ENCODE measurements around a stretch of chr3.

DNA sequence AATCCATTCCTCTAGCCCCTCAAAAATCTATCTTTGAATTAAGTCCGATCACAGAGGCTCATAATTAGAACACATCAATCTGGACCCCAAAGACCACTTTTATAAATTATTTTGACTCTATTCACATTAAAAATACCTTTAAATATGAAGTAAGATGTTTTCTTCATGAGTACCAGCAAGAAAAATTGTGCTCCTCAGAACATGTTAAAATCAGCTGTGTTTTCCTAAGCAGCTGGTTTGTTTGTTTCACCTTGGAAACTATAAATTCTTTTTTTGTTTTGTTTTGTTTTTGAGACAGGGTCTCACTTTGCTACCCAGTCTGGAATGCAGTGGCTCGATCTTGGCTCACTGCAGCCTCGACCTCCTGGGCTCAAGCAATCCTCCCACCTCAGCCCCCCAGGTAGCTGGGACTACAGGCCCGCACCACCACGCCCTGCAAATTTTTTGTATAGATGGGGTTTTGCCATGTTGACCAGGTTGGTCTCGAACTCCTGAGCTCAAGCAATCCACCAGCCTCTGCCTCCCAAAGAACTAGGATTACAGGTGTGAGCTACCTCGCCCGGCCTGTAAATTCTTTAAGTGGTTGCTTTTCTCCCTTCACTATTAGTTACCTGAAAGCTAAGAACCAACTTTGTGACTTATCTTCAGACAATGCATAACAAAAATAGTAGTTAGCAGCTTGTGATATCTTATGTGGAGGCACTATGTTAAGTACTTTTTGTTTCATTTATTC lies 40.0 kb downstream of the PHC3 start:
- PRO-cap, result no peak

GRCh38 chr3:170643080-170643762 lies 57.3 kb upstream of the SLC7A14 start:
- PRO-cap, result no peak

DNA sequence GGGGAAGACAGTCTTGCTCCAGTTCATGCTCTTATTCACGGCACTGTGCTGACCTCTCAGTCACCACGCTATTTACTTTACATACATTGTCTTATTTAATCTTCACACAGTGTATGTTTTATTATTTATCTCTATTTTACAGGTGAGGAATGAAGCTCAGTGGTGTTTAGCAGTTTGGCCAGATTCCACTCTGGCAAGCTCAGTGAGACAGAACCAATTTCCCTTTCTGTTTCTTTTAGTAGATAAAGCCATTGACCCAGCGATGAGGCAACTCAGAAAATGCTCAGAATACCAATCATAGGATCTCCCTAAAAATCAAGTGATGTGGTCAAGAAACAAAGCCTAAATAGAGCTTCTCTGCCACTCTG lies 110.0 kb downstream of the RPL22L1 start:
- PRO-cap, result no peak

GRCh38 chr3:170978430-170978804 lies 48.1 kb downstream of the SLC2A2 start:
- PRO-cap, result no peak

DNA sequence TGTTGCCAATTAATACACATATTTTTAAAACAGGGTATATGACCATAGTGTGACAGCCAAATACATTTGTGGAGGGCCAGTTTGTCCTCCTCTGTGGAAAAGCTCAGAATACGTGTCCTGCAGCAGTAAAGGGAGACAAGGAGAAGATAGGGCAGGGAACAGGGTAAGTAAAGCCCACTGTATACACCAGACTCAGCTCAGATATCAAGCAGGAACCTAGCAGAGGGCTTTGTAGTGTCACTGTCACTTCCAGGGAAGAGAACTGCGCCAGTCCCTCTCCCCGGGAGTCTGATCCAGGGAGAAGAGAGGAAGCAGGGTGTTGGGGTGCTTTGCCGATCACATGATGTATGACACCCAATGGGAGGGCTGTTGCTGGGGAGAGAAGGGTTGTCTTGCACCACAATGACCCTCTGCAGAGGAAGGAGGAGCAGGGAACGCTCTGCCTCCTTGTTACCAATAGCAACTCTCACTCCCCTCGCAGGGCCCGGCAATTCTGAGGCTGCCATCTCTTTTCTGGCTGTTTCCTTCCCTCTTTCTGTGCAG lies 147.2 kb upstream of the SLC2A2 start:
- PRO-cap, result no peak

GRCh38 chr3:171791207-171792386 lies 18.7 kb downstream of the PLD1 start:
- PRO-cap, result no peak

DNA sequence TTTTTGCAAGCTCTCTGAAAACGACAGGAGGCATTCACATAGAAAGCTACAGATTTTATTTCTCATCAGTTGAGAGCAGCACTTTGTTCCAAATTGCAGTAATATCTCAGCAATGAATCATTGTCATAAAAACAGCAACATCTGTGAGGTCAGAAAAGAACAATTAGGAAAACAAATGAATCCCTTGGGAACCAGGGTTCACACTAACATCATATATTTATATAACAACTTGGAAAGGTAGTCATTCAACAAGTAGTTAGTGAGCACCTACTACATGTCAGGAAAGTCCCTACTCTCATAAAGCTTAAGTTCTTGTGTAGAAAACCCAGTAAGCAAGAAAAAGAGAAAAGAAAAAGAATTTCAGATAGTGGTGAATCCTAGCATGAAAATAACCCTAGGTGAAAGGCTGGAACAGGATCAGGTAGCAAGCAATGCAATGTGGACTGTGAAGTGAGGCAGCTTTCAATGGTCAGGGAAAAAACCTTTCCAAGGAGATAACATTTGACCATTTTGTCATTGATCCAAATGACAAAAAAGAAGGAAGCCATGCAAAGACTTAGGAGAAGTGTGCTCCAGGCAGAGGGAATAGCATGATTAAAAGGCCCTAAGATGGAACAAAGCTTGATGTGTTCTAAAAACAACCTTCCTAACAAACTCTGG lies 8.2 kb downstream of the PLD1 start:
- PRO-cap, result no peak

DNA sequence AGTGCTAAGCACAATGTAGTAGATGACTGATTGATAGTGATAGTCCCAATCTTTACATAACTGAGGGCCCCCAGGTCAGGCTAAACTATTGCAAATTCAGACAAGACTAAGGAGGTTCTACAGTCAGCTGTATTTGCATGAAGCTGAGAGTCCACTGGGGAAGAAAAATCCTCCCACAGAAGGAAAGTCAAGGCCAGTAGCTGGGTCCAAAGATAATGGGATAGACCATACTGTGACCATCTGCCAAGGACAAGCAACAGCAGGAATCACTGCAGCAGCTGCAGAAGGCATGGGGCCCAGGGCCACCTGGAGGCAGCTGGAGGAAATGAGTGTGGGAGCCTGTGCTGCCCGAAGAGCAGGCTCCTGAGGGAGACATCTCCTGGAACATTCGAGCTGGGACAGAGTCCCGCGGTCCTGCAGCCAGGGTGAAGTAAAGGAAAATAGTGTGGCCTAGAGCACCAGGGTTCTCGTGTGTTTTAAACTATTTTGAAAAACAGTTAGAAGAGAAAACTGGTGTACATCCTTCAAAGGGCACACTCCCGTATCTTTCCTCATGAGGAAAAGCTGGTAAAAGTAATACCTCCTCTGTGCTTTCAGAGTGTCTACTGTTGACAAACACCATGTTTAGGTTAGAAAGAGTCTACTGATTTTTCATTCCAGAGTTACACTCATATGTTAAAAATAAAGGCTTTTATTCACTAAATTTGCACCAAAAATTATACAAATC lies 13.2 kb upstream of the TMEM212 start:
- PRO-cap, result no peak

DNA sequence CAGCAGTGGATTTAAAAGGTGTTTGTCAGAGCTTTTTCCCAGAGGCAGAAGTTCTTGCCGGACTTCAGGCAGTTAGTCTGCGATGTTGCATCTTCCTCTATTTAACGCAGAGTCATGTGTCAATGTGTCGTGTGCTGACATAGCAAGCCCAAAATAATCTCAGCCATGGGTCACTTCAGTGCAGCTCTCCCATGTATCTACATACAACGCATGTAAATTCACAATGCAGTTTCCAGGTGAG lies 8.0 kb upstream of the TMEM212 start:
- PRO-cap, result no peak

DNA sequence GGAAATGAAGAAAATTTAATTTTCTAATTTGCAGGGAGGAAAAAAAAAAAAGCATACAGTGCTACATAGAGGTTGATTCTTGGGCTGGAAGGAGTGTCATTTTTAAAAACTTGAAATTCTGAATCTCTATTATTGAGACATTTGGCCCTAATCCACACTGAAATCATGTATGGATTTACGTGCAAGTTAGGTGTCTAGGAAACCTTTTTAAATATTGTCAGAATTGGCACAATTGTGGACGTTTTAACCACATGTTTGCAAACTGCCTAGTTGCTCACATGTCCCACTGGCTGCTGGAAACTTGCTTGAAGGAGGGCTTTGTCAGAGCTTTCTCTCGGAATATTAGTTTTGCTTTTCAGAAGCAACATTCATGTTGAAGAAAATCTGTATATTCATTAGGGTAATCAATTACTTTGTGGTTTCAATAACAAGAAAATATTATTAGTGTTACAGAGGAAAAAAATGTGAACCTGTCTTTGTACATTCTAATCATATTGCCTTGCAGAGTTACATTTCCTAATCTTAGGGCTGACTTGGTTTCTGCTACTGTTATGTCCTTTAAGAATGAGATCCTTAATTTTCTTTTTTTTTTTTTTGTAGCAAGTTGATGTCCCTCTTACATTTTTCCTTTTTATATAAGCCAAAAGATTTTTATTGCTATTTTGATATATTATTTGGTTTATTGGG lies 18.6 kb downstream of the FNDC3B start:
- PRO-cap, result no peak

DNA sequence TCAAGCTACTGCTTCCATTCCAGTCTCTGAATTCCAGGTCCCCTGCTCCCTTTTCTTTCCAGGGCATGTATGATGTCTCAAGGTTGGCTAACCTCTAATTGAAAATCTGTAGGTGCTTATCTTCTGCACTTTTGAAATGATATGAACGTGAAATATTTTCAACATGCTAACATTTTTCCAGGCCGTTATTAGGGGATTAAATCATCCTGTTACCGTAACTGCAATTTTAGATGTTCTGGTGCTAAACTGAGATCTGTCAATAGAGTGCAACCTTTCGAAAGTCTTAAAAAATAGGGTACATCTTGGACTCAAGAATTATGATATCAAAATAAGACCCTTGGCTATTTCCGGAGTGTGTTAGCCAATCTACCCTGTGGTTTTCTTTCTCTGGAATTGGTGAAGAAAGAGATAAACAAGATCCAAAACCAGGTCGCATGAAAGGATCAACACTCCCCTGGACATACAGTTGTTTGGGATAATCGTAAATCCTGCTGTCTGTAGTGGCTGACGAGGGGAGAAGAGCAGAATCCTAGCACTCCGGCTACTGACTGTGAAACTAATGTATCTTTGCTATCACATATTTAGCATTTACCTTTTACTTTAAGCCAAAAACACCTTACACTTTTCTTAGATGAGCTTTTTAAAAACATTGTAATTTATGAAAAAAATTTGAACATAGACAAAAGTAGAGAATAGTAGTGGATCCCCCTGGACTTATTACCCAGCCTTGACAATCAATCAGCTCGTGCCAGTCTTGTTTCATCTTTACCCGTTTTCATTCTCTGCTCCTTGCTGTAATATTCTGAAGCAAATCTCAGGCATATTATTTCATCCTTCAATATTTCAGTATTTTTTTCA lies 30.9 kb downstream of the FNDC3B start:
- PRO-cap, result no peak

- PRO-cap, result no peak
These were observed 33.9 kb downstream of the FNDC3B start for GRCh38 chr3:172073131-172073751.

DNA sequence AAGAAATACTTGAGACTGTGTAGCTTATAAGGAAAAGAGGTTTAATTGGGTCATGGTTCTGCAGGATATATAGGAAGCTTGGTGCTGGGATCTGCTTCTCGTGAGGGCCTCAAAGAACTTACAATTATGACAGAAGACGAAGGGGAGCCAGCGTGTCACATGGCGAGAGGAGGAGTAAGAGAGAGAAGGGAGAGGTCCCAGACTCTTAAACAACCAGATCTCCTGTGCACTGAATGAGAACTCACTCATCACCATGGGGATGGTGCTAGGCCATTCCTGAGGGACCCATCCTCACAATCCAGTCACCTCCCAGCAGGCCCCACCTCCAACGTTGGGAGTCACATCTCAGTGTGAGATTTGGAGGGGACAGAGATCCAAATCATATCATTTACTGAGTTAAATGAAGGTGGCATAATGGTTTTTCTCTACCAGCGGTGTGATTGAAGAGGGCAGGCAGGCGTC lies 104.7 kb downstream of the FNDC3B start:
- PRO-cap, result no peak

- PRO-cap, result no peak
These were observed 115.8 kb downstream of the FNDC3B start for GRCh38 chr3:172155044-172155671.

DNA sequence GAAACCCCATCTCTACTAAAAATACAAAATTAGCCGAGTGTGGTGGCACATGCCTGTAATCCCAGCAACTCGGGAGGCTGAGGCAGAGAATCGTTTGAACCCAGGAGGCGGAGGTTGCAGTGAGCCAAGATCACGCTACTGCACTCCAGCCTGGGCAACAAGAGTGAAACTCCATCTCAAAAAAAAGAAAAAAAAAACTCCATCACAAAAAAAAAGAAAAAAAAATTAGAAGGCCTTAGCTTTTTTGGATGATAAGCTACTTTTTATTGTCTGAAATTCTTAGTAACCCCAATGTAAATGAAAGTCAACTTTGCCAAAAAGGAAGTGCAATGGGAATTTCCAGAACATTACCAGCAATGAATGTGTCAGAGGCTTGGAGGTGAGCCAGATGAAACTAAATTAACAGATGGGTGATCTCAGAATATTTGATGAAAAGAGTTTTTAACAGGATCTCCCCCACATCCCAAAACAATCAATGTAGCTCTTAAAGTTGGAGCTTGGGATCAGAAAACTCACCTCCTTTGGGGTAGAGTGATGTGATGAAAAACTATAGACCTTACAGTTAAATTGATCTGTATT lies 84.0 kb upstream of the TNFSF10 start:
- PRO-cap, result no peak

GRCh38 chr3:172664312-172665559 lies 46.1 kb downstream of the NCEH1 start:
- PRO-cap, result no peak

- PRO-cap, result no peak
These were observed 44.6 kb downstream of the NCEH1 start for GRCh38 chr3:172666312-172666632.

- PRO-cap, result no peak
These were observed 12.2 kb downstream of the NCEH1 start for GRCh38 chr3:172698735-172698996.

GRCh38 chr3:172857067-172857859 lies 106.7 kb downstream of the ECT2 start:
- PRO-cap, result no peak

DNA sequence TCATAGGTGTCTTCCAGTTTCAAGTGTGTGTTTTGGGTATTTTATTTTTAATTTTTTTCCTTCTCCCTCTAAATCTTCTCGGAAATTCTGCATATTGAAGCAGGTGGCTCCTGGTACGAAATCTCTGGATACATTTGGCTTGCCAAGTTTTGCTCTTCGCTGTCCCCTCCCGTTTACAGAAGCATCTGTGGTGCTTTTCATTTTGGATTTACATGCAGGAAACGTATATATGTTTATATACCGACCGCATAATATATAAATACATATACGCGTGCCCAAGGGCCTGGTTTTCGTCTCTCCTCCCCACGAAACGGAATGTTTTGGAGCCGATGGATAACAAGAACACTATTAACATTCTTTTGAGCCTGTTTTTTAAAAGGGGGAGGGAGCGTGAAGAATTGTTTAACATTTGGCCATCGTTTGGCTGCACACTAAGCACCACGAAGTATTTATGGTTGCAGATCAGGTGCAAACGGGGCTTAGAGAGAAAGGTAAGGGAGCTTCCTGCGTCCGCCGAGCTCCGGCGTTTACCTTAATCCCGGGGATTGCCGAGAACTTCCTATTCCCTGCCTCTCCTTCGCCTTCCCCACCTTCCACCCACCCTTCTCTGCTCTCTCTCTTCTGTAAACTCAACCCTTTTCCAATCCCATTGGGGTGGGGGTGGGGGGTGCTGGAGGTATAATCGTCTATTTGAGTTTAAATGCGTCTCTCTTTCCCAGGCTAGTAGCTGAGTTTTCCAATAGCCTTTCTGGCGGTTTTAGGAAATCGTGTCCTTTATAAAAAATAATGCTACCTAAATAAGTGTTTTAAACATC lies 1.1 kb upstream of the NLGN1 start:
- PRO-cap, result no peak